Frontal cortex (tissue), 2 donors: ENCODE measurements around a stretch of chr9.

GRCh38 chr9:93040944-93041507 lies 17.5 kb upstream of the SUSD3 start:
- RAMPAGE, long total RNA: no peak

GRCh38 chr9:93120481-93121215 lies 13.4 kb downstream of the NINJ1 start:
- RAMPAGE, long total RNA: no peak

- RAMPAGE, long total RNA: no peak
Observed at GRCh38 chr9:93185027-93186148, 1.4 kb downstream of the WNK2 start.

- RAMPAGE, long total RNA: no peak
Observed at GRCh38 chr9:93207381-93207876, 23.5 kb downstream of the WNK2 start.

DNA sequence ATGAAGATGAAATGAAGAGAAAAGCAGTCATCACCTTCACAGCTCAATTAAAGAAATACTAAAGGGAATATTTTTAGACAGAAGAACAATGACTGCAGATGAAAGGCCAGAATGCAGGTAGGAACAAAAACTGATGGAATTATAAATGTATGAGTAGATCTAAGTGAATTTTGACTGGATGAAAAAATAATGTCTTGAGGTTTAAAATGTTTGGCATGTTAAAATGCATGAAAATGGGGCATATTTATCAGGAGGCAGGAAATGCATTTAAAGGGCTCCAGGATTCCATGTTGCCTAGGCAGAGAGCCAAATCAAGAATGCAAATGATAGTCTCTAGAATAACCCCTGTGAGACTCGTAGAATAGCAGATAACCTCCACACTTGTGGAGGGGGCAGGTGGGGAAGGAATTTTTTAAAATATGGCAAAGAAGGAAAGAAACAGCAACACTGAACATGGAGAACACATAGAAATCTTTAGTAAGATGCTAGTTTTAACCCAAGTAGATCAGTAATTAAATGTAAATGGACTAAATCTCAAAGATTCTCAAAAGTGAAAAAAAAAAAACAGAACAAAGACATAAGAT lies 98.1 kb downstream of the WNK2 start:
- RAMPAGE, long total RNA: no peak

GRCh38 chr9:93342363-93342856 lies 109.1 kb upstream of the FAM120A start:
- RAMPAGE, long total RNA: no peak

- RAMPAGE, long total RNA: no peak
Observed at GRCh38 chr9:93444276-93444712, 7.2 kb upstream of the FAM120A start.

DNA sequence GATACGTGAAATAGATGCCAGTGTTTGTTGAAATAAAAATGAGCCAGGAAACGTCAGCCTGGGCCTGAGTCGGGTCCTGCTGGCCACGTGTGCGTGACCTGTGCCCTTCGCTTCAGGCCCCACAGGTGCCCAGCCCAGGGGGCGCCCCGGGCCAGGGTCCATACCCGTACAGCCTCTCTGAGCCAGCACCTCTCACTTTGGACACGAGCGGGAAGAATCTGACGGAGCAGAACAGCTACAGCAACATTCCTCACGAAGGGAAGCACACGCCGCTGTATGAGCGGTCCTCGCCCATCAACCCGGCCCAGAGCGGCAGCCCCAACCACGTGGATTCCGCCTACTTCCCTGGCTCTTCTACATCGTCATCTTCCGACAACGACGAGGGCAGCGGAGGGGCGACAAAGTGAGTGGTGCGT lies 60.5 kb upstream of the PHF2 start:
- RAMPAGE, long total RNA: no peak

GRCh38 chr9:93577629-93578034 lies 1.2 kb downstream of the PHF2 start:
- RAMPAGE, long total RNA: no peak

- RAMPAGE, long total RNA: no peak
Observed at GRCh38 chr9:93589505-93590057, 13.2 kb downstream of the PHF2 start.

- RAMPAGE, long total RNA: no peak
Observed at GRCh38 chr9:93649543-93650115, 73.2 kb downstream of the PHF2 start.

DNA sequence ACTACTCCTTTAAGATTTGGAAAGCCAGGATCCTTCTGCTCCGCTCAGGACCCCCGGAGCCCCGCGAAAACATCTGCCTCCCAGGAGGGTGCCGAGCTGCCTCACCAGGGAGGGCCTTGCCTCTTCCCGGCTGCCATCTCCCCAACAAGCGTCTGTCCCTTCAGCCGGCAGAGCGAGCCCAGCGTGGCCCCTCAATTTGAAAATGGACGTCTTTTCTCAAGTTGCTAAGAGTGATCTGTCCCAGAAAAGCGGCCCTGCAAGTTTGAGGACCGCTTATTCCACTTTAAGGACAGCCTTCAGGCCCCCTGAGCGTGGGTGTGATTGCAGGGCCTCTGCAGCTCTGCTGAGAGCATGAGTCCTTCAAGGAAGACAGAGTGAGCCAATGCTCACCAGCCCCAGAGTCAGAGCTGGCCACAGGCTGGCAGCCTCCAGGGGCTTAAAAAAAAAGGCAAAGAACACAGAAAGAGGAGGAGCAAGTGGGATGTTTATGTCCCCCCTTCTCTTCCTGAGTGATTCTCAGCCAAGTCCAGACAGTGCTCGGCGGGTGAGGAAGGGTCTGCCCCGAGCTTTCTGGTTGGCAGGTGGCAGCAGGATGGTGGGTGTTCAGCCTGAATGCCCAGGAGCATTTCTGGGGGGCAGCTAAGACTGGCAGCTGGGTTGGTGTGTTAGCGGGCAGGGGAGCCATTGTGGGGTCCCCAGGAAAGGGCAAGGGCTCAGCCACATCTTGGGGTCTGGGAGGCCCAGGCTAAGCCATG lies 101.5 kb downstream of the PHF2 start:
- RAMPAGE, long total RNA: no peak

- RAMPAGE, long total RNA: no peak
Observed at GRCh38 chr9:94173576-94174416, 85.3 kb upstream of the ZNF169 start.

- RAMPAGE, long total RNA: no peak
Observed at GRCh38 chr9:94449691-94450335, 75.4 kb downstream of the MFSD14B start.

DNA sequence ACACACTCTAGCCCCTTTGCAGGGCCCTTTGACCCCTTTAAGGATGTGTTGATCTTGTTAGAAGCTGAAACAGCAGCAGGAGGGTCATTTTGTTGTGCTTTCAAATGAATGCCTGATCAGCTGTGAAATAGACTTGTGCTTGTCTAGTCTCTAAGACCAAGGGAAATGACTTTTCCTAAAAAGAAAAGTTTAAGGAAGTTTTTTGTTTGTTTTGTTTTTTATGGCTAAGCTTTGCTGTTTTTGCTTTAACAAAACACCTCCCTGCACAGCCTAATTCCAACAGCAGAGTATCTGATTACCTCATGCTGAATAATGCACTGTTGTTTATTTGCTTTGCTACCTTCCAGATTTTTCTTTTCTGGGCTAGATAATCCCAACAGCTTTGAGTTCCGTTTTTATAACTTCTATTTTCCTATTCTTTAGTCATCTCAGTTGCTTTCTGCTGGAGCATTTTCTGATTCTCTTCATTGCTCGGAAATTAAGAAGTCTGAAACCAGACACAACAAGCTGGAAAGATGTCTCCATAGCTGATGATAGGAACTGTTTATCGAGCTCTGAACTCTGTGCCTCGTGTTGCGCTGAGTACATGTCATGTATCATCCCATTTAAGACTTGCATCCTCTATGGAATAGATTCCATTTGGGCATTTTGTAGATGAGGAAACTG lies 95.8 kb downstream of the AOPEP start:
- RAMPAGE, long total RNA: no peak

DNA sequence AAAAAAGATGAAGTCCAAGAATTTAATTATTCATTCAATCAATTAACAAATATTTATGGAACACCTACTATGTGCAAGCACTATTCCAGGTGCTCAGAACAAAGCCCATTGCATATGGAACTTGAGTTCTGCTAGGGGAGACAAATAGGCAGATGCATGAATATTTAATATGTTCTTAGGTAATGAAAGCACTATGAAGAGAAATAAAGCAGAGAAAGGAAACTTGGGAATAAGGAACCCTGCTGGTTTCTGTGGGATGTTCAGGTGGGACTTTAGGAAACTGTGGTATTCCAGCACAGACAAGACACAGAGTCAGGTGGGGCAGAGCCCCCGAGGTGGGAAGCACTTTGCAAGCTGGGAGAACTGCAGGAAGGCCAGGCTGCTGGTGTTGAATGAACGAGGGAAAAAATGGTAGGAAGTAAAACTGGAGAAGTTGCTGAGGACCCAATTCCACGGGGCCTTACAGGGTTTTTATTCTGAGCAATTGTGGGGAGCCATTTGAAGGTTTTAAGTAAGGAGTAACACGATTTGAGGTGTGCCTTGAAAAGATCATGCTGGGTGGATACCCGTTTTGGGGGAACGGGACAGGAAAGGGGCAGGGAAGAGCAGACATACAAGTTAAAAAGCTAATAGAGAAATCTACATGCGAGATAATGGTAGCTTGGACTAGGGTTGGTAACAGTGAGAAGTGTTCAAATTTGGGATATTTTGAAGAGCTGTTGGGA lies 118.6 kb downstream of the AOPEP start:
- RAMPAGE, long total RNA: no peak

DNA sequence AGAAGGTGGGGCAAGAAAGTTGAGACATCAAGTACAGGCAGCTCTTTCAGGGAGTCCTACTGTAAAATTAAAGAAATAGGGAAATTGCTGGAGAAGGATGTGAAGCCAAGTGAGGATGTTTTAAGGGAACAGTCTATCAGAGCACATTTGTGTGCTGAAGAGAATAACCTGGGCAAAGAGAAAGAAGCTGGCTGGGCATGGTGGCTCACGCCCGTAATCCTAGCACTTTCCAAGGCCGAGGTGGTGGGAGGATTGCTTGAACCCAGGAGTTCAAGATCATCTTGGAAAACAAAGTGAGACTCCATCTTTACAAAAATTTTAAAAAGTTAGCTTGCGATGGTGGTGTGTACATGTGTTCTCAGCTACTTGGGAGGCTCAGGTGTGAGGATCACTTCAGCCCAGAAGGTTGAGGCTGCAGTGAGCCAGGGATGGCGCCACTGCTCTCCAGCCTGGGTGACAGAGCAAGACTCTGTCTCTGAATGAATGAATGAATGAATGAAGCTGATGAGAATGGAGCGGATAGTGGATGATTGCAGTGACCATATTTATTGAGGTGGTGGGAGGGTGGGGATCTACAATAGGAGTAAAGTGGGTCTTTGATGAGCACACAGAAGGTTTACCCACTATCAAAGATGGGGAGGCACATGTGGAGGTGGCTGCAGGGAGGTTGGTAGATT lies 120.1 kb downstream of the AOPEP start:
- RAMPAGE, long total RNA: no peak

DNA sequence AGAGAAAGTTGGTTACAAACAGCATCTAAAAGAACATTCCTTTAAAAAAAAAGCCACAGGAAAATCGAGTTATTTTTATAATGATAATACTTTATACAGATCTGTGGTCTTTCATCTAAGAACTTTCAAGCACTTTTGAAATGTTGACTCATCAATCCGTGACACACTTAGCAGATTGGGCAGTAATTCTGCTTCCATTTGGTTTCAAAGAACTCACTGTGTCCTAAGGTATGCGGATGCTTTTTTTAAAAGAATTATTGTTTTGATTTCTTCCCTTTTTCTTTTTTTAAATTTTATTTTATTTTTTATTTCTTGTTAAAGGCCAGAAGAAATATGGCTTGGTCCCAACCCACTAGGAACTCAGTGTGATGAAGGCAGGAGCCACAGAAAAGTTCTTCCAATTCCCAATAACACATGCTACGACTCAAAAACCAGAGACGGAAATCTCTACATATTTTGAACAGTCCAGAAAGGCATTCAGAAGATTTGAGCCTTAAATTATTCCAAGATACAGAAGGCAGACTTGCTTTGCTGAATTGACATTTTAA lies 147.9 kb downstream of the AOPEP start:
- RAMPAGE, long total RNA: no peak

- RAMPAGE, long total RNA: no peak
Observed at GRCh38 chr9:94974127-94974769, 247.7 kb downstream of the AOPEP start.

DNA sequence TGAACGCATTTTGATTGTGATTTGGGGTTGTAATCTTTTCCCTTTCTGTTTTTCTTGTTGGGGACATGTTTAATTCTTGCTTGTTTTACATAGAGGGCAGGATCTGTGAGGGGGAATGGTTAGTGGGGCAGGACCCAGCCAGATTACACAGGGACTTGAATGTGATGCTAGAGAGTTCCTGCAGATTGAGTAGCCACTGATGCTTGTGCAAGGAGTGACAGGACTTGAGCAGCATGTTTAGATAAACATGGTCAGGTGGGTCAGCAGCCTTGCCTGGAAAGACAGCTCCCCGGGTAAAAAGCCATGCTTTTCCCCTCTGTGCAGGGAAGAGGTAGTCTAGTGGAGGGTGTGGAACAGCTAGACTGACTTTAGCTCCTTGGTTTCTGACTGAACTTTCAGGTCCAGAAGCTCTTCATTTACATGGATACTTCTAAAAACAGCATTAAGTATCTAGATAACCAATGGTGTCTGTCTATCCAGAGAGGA lies 261.2 kb downstream of the AOPEP start:
- RAMPAGE, long total RNA: no peak